Left lobe of liver (tissue), 1 donor: ENCODE results near the genes DOCK6 and FBXW9.

GRCh38 chr19:10766804-10767328, 49.0 kb downstream of the DNM2 start:
- PRO-cap: no peak

DNA sequence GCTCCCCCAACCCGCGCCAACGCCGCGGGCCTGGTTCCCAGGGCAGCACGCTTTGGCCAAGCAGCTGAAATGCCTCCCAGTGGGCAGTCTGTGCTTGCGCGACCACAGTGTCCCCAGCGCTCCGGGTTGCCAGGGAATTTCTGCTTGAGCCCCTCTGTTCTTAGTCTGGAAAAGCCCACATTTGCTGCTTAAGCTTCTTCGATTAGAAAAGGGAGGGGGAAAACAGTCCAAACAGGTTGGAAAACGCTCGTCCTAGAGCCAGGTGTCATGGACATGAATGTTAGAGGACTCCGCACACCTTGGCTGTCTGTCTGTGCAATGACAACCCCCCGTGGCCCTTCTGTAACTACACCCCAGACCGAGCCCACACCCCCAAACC, 39.2 kb downstream of the TMED1 start:
- PRO-cap: no peak

- PRO-cap: no peak
Measured at GRCh38 chr19:10815806-10816976, 19.8 kb downstream of the TMED1 start.

- PRO-cap: no peak
Measured at GRCh38 chr19:10975719-10976021, 14.8 kb downstream of the SMARCA4 start.

- PRO-cap: no peak
Measured at GRCh38 chr19:11058155-11058971, 30.9 kb upstream of the LDLR start.

DNA sequence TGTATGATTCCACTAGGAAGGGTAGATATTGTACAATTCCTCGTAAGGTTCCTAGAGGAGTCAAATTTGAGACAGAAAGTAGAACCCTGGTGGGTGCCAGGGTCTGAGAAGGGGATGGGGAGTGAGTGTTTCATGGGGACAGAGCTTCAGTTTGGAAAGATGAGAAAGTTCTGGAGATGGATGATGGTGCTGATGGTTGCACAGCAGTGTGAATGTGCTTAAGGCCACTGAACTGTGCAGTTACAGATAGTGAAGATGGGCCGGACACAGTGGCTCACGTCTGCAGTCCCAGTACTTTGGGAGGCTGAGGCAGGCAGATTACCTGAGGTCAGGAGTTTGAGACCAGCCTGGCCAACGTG, 957 bp downstream of the SPC24 start:
- PRO-cap: no peak

GRCh38 chr19:11189651-11190151, 7.6 kb downstream of the KANK2 start:
- PRO-cap: no peak

DNA sequence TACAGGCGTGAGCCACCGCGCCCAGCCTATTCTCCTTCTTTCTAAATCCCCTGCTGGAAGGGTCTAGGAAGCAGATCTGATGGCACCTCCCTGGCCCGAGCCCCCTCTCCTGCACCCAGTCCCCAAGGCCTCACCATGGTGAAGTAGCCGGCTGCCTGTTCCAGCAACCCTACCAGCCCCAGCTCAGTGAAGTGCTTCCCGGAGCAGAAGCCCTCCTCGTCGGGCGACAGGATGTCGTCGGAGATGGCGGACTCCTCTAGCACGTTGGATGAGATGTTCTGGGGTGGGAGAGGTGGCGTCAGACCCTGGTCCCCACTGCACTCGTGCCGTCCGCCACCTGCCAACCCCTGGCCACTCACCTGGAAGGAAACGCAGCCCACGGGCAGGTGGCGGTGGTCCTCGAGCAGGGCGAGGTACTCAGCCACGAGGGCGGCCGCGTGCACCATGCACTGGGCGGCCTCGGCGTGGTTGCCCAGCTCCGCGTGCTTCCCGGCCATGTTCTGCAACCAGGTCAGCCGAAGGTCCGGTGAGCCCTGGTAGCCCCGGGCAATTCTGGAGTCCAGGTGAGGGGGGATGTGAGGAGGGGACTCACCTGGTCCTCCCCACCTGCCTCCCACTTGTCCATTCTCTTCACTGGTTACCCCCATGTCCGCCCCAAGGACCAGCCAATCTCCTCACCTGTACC, 11.3 kb upstream of the KANK2 start:
- PRO-cap: no peak

DNA sequence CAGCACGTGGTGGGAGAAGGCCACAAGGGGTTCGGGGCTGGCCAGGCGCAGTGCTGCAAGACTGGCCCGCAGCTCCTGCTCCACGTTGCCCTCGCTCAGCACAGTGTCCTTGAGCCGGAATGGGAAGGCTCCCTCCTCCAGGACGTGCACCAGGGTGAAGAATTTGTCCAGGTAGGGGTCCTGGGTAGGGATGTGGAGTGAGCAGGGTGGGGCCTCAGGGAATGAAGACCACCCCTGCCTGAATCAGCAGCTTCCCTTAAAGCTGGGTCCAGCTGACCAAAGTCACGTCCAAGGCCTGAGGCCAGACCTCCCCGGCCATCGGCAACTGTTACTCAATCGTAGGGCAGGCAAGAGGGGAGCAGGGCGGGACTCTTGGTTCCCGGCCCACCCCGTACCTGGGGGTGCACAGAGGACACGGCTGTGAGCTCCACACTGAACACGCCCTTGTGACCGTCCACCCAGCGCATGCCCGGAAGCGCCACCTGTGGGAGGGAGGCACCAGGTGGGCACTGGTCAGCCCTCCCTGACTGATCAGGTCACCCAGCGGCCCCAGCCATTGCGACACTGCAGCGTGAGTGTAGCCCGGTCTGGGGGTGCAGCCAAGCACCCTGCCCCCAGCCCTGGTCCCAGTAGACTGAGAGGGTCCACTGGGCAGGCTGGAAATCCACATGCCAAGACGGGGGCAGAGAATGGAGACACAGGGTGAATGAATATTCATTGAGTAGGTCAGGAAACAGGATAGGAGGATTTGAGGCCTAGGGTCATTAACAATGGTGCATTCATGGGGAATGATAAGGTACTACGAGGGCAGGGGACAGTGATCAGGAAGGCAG, 2.8 kb upstream of the ANGPTL8 start:
- PRO-cap: bidirectional peak, plus-strand start at position 561 of the sequence, minus-strand start at position 327 of the sequence

DNA sequence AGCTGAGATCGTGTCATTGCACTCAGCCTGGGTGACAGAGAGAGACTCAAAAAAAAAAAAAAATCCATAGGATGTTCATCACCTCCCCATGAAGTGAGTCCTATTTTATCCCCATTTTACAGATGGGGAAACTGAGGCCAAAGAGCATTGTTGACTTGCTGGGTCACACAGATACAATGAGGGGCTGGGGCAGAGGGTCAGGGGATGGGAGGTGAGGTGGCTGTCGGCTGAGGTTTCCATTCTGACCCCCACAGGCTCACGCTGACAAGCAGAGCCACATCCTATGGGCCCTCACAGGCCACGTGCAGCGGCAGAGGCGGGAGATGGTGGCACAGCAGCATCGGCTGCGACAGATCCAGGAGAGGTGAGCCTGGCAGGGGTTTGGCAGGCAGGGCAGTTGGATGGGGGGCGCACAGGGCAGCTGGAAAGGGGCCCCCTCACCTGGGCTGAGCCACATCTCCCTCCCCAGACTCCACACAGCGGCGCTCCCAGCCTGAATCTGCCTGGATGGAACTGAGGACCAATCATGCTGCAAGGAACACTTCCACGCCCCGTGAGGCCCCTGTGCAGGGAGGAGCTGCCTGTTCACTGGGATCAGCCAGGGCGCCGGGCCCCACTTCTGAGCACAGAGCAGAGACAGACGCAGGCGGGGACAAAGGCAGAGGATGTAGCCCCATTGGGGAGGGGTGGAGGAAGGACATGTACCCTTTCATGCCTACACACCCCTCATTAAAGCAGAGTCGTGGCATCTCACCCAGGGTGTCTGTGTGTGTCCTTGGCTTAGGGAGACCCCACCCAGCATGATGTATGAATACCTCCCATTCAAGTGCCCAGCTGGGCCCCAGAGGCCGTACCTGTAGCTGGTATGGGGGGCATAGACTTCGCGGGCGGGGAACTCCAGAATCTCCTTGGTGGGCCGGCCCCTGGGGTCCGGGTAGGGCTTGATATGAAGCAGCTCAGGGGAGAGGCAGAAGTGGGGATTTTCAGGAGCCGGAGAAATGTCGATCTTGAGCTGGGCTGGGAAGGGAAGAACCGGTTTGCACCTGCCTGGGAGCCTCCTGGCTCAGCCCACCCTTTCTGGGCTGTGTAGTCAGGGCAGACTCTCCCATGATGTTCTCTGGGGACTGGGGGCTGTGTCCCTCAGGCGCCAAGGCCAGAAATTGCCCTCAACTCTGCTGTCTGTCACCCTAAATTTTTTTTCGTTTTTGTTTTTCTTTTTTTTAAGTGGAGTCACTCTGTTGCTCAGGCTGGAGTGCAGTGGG, 2.2 kb downstream of the ANGPTL8 start:
- PRO-cap: bidirectional peak, plus-strand start at position 622 of the sequence, minus-strand start at position 501 of the sequence; bidirectional peak, plus-strand start at position 1,007 of the sequence, minus-strand start at position 1,003 of the sequence

- PRO-cap: no peak
Measured at GRCh38 chr19:11252918-11253381, 9.4 kb downstream of the DOCK6 start.

DNA sequence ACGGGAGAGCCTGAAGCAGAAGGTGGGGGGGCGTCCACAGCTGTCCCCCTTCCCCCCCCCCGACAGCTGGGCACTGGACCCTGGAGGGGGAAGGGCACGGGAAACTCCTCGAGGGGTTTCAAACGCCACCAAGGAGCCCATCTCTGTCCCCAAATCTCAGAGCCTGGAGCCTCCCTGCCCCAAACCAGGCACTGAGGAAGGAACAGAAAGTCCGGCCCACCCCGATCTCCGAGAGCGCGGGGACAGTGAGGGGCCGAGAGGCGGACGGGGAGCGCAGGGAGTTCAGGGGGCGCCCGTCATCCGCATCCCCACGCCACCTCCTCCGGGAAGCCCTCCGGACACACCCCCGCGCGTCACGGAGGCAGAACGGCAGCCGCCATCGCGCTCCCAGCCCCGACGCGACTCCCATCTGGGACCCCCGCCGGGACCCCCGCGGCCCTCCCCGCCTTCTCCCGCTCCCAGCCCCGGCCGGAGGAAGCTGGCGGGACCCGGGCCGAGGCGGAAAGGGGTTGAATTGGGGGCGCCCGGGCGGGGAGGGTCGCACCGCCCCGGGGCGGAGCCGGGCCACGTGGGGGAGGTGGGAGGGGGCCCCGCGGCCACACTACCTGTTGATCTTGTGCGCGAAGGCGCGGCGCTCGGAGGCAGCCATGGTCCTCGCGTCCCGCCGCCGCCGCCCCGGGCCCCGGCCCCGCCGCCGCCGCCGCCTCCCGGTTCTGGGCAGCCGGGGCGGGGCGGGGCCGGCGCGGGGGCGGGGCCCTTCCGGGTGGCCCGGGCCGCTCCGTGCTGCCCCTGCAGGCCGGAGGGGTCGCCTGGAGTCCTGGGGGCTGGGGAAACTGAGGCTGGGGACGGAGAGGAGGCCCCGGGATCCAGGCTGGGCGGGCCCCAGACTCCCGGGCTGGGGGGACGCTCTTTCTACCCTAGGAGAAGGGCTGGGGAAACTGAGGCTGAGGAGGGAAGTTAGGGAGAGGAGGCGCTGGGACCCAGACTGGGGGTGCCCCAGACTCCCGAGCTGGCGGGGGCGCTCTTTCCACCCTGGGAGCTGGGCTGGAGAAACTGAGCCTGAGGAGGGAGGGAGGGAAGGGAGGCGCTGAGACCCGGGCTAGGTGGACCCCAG, at the start of gene DOCK6:
Gene DOCK6 (minus strand): TSS at position 733 of the 1,114 bp plus-strand sequence.
- PRO-cap: bidirectional peak, plus-strand start at position 617 of the sequence, minus-strand start at position 470 of the sequence; unidirectional peak, minus-strand start at position 715 of the sequence

DNA sequence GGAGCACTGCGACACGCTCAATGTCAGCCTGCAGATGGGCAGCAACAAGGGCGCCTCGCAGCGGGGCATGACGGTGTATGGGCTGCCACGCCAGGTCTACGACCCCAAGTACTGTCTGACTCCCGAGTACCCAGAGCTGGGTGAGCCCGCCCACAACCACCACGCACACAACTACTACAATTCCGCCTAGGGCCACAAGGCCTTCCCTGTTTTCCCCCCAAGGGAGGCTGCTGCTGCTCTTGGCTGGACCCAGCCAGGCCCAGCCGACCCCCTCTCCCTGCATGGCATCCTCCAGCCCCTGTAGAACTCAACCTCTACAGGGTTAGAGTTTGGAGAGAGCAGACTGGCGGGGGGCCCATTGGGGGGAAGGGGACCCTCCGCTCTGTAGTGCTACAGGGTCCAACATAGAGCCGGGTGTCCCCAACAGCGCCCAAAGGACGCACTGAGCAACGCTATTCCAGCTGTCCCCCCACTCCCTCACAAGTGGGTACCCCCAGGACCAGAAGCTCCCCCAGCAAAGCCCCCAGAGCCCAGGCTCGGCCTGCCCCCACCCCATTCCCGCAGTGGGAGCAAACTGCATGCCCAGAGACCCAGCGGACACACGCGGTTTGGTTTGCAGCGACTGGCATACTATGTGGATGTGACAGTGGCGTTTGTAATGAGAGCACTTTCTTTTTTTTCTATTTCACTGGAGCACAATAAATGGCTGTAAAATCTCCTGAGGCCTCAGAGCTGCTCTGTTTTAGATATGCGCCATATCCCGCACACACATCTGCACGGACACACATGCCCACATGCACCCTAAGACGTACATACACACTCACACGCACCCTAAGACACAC, 9.2 kb downstream of the ELOF1 start:
- PRO-cap: no peak

DNA sequence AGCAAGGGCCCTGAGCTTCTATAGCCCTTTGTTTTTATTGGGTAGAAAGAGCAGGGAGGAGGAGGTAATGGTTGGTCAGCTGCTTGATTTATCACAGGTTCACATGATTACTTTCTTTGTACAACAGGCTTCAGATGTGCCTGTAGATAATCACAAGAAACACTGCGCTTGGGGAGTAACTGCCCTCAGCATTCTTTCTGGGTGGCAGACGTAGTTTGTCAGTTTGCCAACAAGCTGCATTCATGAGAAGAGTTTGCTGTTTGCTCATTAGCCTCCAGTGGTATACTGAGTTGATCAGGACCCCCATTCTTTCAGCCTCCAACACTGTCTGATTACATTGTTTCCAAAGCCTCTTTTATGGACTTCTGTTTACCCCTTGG, 4.7 kb upstream of the ZNF439 start:
- PRO-cap: no peak

DNA sequence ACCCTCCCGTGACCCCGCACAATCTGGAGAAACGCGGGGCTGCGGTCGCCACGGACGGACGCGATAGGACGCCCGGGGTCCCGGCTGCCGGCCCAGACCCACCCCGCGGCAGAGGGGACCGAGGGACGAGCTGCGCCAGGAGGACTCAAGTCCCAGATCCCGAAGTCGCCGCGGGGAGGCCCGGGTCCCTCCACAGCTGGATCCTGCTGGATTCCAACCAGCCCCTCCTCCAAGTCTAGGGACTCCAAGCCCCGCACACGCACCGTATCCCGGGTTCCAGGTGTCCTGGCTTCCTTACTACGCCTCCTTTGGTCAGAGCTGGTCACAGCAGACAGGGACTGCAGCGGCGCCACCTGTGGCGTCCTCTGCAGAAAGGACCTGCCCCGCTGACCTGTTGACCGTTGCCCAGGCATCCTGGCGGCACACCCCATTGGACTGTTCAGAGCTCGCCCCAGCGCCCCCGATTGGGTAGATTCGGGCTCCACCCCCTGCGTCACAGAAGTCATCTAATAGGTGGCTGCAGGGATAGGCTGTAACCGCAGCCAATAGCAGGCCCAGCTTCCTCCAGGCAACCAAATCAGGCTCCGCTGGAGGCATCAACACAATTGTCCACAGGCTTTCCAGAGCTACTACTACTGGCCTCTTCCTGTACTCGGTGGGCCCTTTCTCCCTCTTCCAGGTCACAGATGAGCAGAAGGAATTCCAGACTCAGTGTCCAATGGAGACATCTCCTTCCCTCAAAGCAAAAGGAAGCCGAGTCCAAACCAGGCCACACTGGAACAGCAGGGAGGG, 29.1 kb upstream of the ZNF709 start:
- PRO-cap: no peak

GRCh38 chr19:12666038-12666606, 420 bp downstream of the MAN2B1 start:
- PRO-cap: no peak

- PRO-cap: no peak
Measured at GRCh38 chr19:12670318-12670894, 1.2 kb upstream of the WDR83OS start.

- PRO-cap: bidirectional peak, plus-strand start at chr19:12696690, minus-strand start at chr19:12696649
Measured at GRCh38 chr19:12696320-12697340, at the start of gene FBXW9. FBXW9 (minus strand) TSS chr19:12696631.

DNA sequence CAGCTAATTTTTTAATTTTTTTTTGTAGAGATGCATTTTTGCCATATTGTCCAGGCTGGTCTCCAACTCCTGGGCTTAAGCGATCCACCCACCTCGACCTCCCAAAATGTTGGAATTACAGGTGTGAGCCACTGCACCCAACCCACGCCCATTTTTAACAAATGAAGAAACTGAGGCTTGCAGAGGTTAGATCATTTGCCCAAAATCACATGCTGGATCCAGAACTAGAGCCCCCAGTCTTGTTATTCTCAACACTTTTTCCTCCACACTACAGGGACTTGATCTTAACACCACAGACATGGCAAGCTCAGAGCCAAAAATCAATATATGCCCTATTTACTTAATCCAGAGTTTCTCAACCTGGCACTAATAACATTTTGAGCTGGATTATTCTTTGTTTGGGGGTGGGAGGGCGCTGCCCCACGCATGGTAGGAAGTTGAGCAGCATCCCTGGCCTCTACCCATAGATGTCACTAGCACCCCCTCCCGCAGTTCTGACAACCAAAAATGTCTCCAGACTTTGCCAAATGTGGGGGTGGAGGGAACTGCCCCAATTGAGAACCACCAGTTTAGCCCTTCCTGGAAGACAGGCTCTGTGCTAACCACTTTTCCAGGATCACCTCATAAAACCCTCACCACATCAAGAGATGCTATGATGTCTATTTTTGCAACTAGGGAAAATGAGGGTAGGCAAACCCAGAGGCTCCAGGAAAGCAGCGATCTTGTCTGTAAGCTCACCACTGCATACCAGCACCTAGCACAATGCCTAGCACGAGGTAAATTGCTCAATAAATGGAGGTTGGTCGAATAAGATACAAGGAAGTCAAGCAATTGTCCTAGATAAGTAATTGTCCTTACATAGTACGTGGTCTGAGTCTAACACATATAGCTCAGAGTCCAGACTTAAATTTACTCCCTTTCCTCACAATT, 1.2 kb downstream of the TRIR start:
- PRO-cap: bidirectional peak, plus-strand start at position 605 of the sequence, minus-strand start at position 472 of the sequence

DNA sequence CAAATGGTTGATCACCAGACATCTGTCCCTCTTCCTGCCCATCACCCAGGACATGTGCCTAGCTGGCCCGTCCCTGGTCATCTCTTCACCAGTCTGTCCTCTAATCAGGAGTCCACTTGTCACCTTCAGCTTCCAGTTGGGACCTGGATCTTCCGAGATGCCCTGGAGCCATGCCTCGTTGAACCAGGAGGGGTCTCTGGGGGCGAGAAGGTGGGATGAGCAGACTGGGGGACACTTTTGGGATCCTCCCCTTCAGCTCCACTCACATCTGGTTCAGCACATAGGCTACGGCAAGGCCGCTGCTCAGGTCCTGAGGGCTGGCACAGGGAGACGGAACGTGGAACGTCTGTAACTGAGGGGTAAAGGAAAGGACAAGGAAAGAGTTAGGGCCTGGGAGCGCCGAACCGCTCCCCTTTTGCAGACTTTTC, 792 bp downstream of the HOOK2 start:
- PRO-cap: no peak